Myometrial cell (primary cell): ENCODE results near the genes B4GALNT4, RASSF7 and TALDO1.

- RAMPAGE, long total RNA: no peak
Observed at GRCh38 chr11:269104-269938, 8.9 kb upstream of the NLRP6 start.

DNA sequence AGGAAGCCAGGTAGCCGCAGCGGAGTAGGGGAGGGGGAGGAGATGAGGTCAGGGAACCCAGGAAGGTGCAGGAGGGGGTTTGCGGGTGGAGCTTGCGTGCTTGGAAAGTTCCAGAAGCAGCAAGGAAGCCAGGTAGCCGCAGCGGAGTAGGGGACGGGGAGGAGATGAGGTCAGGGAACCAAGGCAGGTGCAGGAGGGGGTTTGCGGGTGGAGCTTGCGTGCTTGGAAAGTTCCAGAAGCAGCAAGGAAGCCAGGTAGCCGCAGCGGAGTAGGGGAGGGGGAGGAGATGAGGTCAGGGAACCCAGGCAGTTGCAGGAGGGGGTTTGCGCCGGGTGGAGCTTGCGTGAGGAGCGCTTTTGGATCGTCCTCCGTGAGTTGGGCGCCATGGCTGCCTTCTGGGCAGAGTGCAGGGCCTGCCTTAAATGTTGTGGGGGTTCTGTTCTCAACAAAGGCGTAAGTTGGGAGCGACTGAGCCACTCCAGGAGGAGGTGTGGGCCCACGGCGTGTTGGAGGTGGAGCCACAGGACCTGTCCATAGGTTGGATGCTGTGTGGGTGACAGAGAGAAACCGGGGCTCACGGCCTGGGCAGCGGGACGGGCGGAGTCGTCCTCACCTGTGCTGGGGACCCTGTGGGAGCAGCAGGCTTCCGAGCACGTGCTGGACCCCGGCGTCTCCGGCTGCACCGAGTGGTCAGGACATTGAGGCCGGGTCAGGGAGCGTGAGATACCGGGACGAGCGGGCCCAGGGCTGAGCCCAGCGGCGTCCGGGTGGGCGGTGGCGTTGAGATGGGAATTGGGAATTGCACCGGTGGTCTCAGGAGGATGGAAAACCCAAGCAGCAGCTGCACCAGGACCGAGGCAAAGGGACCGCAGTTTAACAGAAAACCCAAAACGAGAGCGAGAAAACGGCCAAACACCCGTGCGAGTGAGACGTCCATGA is 1.1 kb upstream of the PGGHG start:
- RAMPAGE, long total RNA: no peak

- RAMPAGE, long total RNA: start-site peak on the plus strand at chr11:319754-319797, 45 and 12 reads in 2 replicates
Observed at GRCh38 chr11:319095-320277, 1.2 kb downstream of the IFITM3 start.

GRCh38 chr11:350088-351468 is 18.7 kb upstream of the B4GALNT4 start:
- RAMPAGE, long total RNA: no peak

- RAMPAGE, long total RNA: no peak
Observed at GRCh38 chr11:368868-370057, at the start of gene B4GALNT4. Gene B4GALNT4 (plus strand): TSS chr11:369499.

GRCh38 chr11:460214-461079 is 10.4 kb downstream of the PTDSS2 start:
- RAMPAGE, long total RNA: no peak

- RAMPAGE, long total RNA: no peak
Observed at GRCh38 chr11:469264-470318, 19.5 kb downstream of the PTDSS2 start.

GRCh38 chr11:560573-561340 is at the start of gene RASSF7:
Gene RASSF7 (plus strand): TSS chr11:560970.
- RAMPAGE, long total RNA: no peak

- RAMPAGE, long total RNA: no peak
Observed at GRCh38 chr11:562277-562900, 1.6 kb downstream of the RASSF7 start.

GRCh38 chr11:606016-607015 is 9.4 kb downstream of the IRF7 start:
- RAMPAGE, long total RNA: no peak

GRCh38 chr11:619680-620013 is 3.9 kb upstream of the IRF7 start:
- RAMPAGE, long total RNA: no peak

GRCh38 chr11:624354-624768 is 394 bp downstream of the CDHR5 start:
- RAMPAGE, long total RNA: no peak

GRCh38 chr11:627900-628322 is 930 bp upstream of the SCT start:
- RAMPAGE, long total RNA: no peak

- RAMPAGE, long total RNA: no peak
Observed at GRCh38 chr11:629071-629683, 2.2 kb upstream of the SCT start.

GRCh38 chr11:655185-655625 is 18.1 kb downstream of the DRD4 start:
- RAMPAGE, long total RNA: no peak

DNA sequence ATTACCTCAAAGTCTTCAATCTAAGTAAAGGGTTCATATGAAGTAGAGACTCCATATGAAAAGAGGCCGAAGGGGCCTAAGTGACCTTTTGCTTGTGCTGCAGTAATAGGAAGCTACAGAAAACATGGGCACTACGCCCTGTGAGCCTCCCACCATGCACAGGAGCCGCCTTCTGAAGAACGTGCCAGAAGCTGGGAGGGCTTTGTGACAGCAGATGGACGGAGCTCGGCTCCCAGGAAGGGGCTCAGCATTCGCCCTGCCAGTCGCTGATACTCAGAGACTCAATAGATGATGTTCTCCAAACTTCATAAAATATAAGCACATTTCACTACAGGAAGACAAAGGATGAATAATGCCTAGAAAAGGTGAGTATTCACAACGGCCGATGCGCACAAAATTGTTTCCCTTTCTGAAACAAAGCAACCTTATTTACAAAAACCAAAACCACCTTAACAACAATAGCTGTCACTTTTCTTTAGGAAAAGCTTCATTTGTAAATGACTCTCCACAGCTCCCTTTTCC is 21.1 kb downstream of the DEAF1 start:
- RAMPAGE, long total RNA: no peak

- RAMPAGE, long total RNA: no peak
Observed at GRCh38 chr11:704554-705395, 1.3 kb upstream of the EPS8L2 start.

GRCh38 chr11:706311-706464 is 157 bp downstream of the EPS8L2 start:
- RAMPAGE, long total RNA: no peak

- RAMPAGE, long total RNA: start-site peak on the plus strand at chr11:747429-747477, 1,012 and 1,355 reads in 2 replicates
Observed at GRCh38 chr11:746669-747533, at the start of gene TALDO1. Gene TALDO1 (plus strand): TSS chr11:747464.

GRCh38 chr11:747945-748808 is 913 bp downstream of the TALDO1 start:
- RAMPAGE, long total RNA: no peak